ENCODE data around the gene DHRSX.

GRCh38 chrX:261216-261904 lies 19.8 kb upstream of the PLCXD1 start:
- CAGE, long polyA plus RNA: no peak
- RRBS: 60% methylated on average over 4 of the region's 31 CpGs

GRCh38 chrX:308966-309564 lies 9.5 kb downstream of the GTPBP6 start:
- CAGE, long polyA plus RNA: no peak
- RRBS: no CpG with 5 or more reads among the region's 24 CpGs

- CAGE, long polyA plus RNA: no peak
- RRBS: 29% methylated on average over 12 of the region's 33 CpGs
Measured at GRCh38 chrX:644813-645368, 14.3 kb downstream of the SHOX start.

DNA sequence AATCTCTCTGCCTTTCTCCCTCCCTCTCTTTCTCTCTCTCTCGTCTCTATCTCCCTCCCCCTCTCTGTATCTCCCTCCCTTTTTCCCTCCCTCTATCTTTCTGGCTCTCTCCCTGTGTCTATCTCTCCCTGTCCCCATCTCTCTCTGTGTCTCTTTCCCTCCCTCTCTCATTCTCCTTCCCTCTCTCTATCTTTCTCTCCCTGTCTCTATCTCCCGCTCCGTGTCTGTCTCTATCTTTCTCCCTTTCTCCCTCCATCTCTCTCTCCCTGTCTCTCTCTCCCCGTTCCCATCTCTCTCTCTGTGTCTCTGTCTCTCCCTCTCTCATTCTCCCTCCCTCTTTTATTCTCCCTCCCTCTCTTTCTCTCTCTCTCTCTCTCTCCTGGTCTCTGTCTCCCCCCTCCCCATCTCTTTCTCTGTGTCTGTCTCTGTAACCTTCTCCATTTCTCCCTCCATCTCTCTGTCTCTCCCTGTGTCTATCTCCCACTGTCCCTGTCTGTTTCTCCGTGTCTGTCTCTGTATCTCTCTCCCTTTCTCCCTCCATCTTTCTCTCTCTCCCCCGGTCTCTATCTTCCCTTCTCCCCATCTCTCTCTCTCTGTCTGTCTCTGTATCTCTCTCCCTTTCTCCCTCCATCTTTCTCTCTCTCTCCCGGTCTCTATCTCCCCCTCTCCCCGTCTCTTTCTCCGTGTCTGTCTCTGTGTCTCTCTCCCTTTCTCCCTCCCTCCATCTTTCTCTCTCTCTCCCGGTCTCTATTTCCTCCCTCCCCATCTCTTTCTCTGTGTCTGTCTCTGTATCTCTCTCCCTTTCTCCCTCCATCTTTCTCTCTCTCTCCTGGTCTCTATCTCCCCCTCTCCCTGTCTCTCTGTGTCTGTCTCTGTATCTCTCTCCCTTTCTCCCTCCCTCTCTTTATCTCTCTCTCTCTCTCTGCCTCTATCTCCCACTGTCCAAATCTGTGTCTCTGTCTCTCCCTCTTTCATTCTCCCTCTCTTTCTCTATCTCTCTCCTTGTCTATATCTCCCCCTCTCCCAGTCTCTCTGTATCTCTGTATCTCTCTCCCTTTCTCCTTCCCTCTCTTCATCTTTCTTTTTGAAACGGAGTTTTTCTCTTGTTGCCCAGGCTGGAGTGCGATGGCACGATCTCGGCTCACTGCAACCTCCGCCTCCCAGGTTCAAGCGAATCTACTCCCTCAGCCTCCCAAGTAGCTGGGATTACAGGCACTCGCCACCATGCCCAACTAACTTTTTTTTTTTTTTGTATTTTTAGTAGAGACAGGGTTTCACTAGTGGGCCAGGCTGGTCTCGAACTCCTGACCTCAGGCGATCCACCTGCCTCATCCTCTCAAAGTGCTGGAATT lies 23.3 kb downstream of the IL3RA start:
- CAGE, long polyA plus RNA: no peak
- RRBS: 78% methylated on average over 2 of the region's 19 CpGs

- CAGE, long polyA plus RNA: no peak
- RRBS: no CpG with 5 or more reads among the region's 2 CpGs
Measured at GRCh38 chrX:1405893-1406366, 14.0 kb upstream of the SLC25A6 start.

- CAGE, long polyA plus RNA: no peak
- RRBS: no CpG with 5 or more reads among the region's 10 CpGs
Measured at GRCh38 chrX:1480777-1481177, 28.1 kb upstream of the ASMTL start.

DNA sequence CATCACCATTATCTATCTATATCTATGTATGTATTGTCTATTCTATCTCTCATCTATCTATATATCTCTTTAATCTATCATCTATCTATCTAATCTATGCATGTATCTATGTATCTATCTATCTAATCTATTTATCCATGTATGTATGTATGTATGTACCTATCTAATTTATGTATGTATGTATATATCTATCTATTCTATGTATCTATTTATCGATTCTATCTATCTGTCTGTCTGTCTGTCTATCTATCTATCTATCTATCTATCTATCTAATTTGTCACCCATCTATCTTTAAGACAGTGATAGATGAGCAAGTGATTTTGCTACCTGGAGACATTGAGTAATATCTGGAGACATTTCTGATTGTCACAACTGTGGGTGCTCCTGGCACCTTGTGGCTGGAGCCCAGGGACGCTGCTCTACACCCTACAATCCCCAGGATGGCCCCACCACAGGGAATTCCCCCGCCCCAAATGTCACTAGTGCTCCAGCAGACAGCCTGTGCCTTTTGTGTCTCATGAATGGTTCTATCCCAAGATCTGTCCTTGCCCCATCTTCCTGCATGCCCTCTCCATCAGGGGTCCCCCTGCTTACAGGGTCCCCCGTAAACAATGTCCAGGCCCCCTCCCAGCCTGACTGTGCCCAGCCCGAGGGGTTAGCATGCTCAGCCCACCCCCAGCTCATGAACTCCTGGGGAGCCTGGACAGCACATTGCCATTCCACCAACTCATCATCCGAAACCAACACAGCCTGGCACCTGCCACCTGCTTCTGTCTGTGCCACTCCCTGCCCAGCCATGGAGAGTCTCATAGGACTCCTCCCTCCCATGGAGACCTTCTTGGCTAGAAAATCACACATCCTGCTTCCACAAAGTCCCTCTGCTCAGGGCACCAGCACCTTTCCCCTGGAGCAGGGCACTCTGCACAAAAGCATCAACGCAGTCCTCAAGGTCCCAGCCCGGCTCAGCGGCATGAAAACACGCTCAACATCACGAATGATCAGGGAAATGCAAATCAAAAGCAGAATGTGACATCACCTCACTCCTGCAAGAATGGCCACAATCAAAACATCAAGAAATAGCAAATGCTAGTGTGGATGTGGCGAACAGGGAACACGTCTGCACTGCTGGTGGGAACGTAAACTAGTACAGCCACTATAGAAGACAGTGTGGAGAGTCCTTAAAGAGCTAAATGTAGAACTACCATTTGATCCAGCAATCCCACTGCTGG lies 5.7 kb downstream of the P2RY8 start:
- CAGE, long polyA plus RNA: no peak
- RRBS: no CpG with 5 or more reads among the region's 14 CpGs

DNA sequence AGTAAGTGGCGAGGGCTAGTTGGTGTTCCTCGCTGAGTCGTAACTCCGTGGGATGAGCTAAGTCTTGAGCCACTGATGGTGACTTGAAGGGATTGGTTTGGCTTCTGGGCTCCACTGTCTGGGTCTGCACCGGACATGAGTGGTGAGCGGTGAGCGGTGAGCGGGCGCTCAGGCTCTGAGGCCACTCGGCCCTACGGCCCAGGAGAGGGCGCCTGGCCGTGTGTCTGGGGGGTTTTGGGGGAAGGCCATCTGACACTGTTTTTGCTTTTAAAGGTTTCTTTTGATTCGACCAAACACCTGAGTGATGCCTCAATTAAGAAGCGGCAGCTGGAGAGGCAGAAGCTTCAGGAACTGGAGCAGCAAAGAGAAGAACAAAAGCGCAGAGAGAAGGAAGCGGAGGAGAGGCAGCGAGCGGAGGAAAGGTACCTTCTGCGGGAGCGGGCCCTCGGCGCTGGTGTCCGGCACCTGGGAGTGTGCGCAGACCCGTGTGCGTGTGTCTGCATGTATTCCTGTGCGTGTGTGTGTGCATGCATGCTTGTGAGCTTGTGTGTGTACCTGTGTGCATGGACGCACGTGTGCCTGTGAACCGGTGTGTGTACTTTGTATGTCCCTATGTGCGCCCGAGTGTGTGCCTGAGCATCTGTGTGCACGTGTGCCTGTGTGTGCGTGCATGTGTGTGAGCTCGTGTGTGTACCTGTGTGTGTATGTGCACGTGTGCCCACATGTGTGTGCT lies 3.9 kb downstream of the AKAP17A start:
- CAGE, long polyA plus RNA: no peak
- RRBS: no CpG with 5 or more reads among the region's 37 CpGs

GRCh38 chrX:1605701-1606122 lies 9.1 kb upstream of the ASMT start:
- CAGE, long polyA plus RNA: no peak
- RRBS: no CpG with 5 or more reads among the region's 13 CpGs

DNA sequence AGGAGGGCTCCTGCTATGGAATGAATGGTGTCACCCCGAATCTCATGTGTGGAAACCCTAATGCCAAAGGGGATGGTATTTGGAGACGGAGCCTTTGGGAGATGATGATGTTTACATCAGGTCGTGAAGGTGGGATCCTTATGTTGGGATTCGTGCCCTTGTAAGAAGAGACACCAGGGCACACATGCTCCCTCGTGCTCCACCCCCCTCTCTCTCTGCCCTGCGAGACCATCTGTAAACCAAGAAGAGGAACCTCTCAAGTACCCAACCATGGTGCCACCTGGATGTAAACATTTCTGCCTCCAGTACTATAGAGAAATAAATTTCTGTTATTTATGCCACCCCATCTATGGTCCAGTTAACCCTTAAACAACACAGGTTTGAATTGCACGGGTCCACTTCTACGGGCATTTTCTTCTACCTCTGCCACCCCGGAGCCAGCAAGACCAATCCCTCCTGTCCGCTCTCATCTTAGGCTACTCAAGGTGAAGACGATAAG lies 179.3 kb downstream of the DHRSX start:
- CAGE, long polyA plus RNA: no peak
- RRBS: no CpG with 5 or more reads among the region's 11 CpGs

DNA sequence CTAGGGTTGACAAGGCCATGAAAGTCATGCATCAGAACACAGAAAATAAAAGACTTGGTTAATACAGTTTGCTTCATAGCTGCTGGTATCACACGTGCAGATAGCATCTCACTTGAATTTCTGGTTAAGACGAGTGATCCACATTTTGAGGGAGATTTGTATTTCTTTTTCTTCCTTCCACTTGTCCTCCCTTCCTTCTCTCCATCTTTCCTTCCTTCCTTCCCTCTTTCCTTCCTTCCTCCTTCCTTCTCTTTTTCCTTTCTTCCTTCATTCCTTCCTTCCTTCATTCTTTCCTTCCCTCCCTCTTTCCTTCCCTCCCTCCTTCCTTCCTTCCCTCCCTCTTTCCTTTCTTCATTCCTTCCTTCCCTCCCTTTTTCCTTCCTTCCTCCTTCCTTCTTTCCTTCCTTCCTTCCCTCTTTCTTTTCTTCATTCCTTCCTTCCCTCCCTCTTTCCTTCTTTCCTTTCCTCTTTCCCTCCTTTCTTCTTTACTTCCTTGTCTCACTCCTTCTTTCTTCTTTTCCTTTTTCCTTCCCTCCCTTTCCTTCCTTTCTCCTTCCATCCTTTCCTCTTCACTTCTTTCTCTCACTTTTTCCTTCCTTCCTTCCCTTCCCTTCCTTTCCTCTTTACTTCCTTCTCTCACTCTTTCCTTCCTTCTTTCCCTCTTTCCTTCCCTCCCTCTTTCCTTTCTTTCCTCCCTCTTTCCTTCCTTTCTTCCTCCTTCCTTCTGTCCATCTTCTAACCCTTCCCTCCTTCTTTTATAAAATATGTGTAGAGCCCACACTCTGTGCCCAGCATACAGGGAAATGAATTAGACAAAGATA lies 74.4 kb downstream of the DHRSX start:
- CAGE, long polyA plus RNA: no peak
- RRBS: no CpG with 5 or more reads among the region's 2 CpGs

DNA sequence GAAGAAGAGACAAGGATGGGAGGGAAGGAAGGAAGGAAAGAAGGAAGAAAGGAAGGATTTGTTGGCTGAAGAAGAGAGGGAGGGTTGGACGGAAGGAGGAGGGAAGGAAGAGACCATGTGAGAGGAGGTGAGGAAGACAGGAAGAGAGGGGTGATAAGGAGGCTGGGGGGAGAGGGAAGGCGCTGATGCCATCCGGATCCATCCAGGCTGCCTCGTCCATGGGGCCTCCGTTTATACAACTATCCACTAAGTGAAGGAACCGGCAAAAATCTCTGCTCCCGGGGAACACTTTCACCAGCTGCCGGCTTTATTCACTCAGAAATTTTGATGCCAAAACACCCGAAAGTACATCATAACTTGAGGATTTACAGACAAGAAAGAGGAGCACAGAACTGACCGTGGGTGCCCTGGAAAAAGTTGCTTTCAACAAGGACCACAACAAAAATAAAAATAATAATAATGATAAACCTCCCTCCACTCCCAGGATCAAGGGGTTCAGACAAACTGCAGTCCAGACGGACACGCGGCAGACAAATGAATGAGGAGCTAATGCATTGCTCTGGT lies 14.8 kb downstream of the DHRSX start:
- CAGE, long polyA plus RNA: no peak
- RRBS: 82% methylated on average over 4 of the region's 13 CpGs

DNA sequence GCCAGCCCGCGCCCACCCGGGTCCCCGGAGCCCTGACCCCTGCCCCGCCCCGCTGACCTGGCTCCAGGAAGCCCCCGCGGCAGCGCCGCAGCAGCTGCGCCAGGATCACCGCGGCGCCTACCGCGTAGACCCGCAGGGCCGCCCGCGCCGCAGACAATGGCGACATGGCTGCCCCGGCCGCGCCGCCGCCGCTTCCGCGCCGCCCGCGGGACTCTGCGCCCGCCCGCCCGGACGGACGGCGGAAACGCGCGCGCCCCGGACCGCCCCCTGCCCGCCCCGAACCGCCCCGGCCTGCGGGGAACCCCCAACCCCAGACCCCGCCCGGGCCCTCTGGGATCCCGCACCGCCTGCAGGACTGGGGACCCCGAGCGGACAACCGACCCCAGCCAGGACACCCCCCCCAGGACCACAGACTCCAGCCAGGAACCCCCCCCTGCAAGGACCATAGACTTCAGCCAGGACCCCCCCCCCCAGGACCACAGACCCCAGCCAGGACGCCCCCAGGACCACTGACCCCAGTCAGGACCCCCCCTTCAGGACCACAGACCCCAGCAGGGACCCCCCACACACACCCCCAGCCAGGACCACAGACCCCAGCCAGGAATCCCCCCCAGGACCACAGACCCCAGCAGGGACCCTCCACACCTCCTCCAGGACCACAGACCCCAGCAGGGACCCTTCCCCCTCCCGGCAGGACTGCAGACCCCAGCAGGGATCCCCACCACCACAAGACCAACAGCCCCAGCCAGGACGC lies at the start of gene DHRSX:
TSS of gene DHRSX (minus strand) at position 217 of the 754 bp plus-strand sequence.
- CAGE, long polyA plus RNA: no peak
- RRBS: 2% methylated on average over 18 of the region's 61 CpGs

DNA sequence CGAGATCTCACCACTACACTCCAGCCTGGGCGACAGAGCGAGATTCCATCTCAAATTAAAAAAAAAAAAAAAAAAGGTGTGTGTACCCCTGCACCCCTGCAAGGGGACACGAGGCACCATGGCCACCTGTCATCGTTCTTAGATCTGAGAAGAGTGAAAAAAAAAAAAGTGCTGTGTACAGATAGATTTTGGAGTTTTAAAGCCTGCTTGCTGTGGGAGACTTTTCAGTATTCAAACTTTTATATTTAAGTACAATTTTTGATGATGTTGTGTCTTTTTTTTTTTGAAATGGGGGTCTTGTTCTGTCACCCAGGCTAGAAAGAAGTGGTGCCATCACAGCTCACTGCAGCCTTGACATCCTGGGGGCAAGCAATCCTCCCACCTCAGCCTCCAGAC lies 93.0 kb upstream of the DHRSX start:
- CAGE, long polyA plus RNA: no peak
- RRBS: no CpG with 5 or more reads among the region's 5 CpGs

DNA sequence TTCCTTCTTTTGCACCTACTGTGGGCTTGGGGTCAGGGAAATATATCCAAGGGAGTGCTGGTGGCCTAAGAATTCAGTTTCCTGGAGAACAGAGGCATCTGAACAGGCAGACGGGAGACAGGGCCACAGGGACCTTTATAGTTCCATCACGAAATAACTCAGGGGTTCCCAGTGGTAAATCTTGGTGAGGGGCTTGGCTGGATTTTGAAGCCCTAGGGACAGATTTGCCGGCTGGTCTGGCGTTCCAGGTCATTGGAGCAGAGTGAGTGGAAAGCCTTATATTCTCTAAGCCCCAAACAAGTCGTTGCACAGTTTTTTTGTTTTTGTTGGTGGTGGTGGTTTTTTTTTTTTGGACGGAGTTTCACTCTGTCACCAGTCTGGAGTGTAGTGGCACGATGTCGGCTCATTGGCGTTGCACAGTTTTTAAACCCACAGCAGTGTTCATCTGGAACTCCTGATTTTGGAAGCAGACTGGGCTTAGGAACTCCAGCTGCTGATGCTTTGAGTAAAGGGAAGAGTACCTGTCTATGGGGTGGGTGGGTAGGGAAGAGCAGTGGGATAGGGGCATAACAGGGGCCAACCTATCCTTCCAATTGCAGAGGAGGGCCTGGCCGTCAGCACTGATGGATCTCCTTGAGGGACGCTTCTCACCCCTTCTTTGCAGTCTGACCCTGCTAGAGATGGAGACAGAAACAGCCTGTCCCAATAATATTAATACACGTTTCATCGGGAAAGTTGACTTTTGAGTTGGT lies 1.9 kb downstream of the CD99 start:
- CAGE, long polyA plus RNA: no peak
- RRBS: no CpG with 5 or more reads among the region's 13 CpGs

GRCh38 chrX:2904786-2905586 lies 24.2 kb downstream of the ARSD start:
- CAGE, long polyA plus RNA: no peak
- RRBS: no CpG with 5 or more reads among the region's 5 CpGs

GRCh38 chrX:3817325-3818130 lies 104.1 kb upstream of the PRKX start:
- CAGE, long polyA plus RNA: no peak
- RRBS: no CpG with 5 or more reads among the region's 8 CpGs

DNA sequence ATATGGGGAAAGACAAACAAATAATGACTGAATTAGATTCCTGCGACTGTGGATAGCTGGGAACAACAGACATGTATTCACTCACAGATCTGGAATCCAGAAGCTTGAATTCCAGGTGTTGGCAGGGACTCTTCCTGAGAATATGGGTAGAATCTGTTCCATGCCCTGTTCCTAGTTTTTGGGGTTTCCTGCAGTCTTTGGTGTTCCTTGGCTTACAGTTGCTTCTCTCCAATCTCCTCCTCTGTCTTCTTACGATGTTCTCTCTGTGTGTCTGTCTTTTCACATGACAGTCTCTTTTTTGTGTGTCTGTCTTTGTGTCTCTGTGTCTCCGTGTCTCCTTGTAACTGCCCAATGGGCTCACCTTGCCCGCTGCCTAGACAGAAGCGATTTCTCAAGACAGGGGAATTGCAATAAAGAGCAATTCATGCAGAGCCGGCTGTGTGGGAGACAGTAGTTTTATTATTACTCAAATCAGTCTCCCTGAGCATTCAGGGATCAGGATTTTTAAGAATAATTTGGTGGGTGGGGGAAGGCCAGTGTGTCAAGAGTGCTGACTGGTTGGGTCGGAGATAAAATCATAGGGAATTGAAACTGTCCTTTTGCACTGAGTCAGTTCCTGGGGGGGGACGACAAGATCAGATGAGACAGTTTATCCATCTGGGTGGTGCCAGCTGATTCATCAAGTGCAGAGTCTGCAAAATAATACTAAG lies 502.7 kb downstream of the NLGN4X start:
- CAGE, long polyA plus RNA: no peak
- RRBS: no CpG with 5 or more reads among the region's 8 CpGs

- CAGE, long polyA plus RNA: no peak
- RRBS: no CpG with 5 or more reads among the region's 2 CpGs
Measured at GRCh38 chrX:6121256-6121708, 107.4 kb downstream of the NLGN4X start.

DNA sequence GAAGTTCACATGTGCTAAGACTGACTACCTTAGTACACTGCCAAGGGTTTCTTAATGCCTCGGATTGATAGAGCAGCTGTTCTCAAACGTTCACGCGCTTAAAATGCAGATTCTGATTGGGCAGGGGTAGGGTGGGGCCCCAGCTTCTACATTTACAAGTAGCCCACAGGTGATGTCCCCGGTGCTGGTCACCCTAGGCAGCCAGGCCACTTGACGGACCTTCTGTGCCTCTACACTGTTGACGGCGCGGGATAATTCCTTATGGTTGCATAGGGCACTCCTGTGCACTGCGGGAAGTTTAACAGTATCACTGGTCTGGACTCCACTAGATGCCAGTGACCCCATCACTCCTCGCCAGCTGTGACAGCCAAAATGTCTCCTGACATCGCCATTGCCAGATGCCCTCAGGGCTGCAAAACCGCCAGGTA lies 390 bp upstream of the STS start:
- CAGE, long polyA plus RNA: no peak
- RRBS: no CpG with 5 or more reads among the region's 13 CpGs

All from osteoblast (primary cell).